Skin of body (tissue), 2 donors: ENCODE results near the genes FSIP1 and KNL1.

DNA sequence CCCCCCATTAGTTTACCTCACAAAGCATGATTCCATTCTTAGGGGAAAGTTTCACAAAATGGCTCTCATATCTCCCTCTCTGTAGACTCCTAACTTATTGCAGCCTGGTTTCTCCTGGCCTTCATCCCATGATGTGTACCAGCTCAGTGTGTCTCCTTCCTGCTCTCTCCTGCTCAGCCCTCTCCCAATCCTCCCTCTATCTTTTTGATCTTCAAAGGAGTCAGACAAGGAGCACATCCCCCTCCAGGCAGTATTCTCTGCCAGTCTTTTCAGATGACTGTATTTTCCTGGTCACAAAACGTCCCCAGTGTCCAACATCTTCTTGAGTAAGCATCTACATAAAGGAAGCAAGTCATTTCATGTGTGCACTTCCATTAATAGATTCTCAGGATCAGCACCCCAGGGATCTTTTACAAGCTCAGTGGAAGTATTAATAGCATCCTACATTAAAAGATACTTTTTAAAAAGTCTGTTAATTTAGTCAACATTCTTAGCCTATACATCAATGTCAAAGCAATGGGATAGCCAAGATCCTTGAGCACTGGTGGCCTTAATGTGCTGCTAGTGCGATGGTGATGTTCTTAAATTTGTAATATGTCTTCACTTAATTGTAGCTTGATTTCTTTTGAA lies 148.8 kb upstream of the THBS1 start:
- RAMPAGE, long total RNA = no peak

GRCh38 chr15:39454172-39454689 lies 126.6 kb upstream of the THBS1 start:
- RAMPAGE, long total RNA = no peak

DNA sequence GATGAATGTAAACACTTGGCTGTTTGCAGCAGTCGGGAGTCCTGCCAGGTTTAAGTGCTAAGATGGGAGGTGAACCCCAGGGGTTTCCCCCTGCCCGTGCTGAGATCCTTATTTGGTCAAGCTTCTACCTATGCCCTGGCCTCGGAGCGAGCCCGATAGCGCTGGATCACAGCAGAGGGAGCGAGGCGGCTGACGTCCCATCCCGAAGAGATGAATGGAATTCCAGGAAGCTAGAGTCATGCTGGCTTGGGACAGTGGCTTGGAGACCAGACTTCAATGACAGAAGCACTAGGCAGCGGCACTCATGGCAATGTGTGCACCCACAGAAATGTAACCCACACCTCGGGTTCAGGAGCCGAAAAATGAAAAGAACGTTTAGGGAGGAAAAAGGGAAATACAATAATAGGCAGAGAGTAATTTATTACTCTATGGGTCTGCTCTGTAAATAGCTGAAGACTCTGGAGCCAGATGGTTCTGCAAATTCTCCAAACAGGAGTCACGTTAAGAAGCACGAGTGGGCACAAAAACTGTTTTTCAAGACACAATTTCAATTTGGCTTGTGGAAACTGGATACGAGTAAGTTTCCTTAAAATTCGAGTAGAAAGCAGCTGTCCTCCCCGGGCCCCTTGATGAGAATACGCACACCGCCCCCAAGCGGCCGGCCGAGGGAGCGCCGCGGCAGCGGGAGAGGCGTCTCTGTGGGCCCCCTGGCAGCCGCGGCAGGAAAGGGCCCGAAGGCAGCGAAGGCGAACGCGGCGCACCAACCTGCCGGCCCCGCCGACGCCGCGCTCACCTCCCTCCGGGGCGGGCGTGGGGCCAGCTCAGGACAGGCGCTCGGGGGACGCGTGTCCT lies 964 bp upstream of the THBS1 start:
- RAMPAGE, long total RNA = no peak

- RAMPAGE, long total RNA = no peak
Measured at GRCh38 chr15:39583945-39584613, 3.2 kb downstream of the THBS1 start.

DNA sequence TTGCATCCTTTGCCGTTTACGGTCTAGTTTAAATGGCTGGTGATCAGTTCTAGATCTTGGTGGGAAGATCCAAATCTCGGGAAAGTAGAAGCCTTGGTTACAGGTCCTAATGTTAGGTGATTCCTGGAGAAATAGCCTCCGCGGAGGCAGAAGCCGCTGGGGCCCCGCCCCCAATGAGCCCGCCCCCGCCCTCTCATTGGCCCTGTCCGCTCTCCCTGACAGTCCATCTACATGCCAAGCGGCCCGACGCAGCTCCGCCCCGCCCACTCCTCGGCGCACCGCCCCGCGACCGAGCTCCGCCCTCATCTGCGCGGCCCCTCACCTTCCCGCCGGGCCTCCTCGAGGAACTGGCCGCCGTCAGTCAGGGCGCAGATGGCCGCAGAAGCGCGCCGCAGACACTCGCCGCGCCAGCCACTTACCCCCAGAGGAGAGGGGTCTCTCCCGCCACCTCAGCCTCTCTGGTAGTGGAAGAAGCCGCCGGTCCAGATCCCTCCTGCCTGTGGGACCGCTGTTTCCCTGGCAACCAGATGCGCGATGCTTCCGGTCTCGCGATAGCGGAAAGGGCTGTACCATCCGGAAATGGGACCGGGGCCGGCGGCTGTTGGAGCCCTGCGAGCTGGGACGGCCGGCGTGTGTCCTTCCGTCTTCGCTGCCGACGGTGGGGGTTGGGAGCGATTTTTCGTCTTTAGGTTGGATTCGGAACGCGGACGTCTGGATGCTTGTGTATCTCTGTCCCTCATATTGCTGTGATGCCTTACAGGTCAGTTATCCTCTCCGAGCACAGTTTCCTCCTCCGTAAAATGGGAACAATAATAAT lies at the start of gene FSIP1:
TSS of gene FSIP1 (minus strand) at position 536 of the 817 bp plus-strand sequence.
- RAMPAGE, long total RNA = no peak

- RAMPAGE, long total RNA = no peak
Measured at GRCh38 chr15:40054784-40055167, 15.8 kb upstream of the SRP14 start.

GRCh38 chr15:40064529-40064996 lies 25.6 kb upstream of the SRP14 start:
- RAMPAGE, long total RNA = no peak

DNA sequence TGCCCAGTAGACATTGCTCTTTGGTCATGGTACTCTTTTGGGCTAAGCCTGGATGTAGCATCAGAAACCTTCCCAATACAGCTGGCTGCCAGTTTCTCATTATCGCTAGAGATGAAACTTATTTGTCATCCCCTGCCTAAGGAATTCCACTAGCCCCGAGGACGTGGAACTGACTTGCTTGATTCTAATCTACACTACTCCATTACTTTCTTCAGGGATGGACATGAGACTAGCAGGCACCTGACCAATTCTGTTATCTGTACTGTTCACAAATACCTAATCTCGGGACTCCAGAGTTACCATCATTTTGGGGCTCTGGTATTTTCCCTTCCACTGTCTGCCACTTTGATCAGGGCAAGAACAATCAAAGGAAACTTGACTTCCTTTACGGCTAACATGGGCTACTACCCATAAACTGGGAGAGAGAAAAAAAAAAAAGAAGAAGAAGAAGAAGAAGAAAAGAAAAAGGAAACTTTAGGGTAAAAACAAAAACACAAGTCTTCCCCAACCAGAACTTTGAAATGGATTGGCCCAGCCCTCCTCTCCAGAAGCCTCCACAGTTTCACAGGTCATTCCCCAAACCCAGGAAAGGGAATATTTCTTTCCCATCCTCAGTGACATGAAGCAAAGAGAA lies 27.8 kb downstream of the BMF start:
- RAMPAGE, long total RNA = no peak

GRCh38 chr15:40095323-40095946 lies 13.2 kb downstream of the BMF start:
- RAMPAGE, long total RNA = no peak

- RAMPAGE, long total RNA = no peak
Measured at GRCh38 chr15:40251621-40251820, 12.7 kb downstream of the PAK6 start.

GRCh38 chr15:40266886-40267438 lies 15.9 kb downstream of the ANKRD63 start:
- RAMPAGE, long total RNA = no peak

- RAMPAGE, long total RNA = no peak
Measured at GRCh38 chr15:40406002-40406588, 500 bp downstream of the IVD start.

DNA sequence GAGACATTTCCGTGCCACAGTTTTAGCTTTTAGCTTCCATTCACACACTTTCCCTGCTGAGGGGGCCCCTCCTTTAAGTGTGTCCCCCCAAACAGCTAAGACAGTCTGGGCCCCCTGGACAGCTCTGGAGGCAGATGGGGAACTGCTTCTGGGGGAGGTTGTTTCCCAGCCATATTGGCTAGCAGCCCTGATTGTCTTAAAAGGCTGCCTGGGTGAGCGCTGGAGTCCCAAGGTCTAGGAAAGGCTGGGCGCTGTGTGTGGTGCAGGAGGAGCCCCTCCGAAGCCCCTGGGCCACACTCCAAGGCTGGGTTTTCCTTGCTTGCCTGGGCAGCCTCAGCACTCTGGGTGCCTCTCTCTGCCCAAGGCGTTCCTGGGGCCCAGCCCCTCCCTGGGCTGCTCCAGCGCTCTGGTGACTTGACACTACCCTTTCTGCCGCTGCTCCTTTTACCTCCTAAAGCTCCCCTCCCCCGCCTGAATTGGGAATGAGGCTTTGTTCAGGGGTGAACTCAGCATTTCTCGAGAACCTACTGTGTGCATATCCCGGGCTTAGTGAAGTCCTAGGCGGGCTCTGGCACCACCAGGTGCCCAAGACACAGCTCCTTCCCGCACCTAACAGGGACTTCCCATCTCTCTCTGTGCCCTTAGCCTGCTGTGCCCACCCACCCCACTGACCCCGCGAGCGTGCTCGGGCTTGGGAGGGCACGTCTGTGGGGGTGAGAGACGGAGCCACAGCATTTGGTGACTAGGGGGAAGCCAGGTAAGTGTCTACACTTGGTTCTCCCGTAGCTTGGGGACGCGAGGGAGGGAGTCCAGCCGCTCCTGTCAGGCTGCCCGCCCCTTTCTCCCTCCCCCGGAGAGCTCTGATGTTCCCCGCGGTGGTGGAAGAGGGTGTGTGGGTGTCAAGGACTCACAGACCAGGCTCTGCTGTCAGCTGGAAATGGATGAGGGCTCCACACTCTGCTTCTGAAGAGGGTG lies 1.3 kb upstream of the BAHD1 start:
- RAMPAGE, long total RNA = no peak

DNA sequence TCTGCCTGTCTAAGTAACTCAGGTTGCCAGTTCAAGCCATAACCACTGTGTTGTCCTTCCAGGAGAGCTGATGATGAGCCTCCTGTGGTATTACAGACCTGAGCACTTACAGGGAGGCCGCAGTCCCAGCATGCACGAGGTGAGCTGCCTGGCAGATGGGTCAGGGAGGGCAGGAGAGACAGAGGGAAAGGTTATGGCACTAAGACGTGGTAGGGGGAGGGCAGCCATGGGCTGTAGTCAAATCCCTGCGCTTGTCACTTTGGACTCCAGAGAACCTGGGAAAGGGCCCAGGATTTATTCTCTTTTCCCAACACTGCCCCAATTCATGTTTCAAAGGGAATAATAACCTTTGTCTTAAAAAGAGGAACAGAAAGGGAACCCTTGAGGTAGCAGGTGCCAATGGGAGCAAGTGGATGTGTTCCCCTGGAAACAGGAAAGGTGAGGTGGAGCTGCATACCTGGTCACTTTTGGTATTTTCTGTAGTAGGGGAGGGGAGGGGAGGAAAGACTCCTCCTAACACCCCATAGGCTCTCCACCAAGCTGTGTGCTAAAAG lies 6.3 kb upstream of the CHST14 start:
- RAMPAGE, long total RNA = no peak

DNA sequence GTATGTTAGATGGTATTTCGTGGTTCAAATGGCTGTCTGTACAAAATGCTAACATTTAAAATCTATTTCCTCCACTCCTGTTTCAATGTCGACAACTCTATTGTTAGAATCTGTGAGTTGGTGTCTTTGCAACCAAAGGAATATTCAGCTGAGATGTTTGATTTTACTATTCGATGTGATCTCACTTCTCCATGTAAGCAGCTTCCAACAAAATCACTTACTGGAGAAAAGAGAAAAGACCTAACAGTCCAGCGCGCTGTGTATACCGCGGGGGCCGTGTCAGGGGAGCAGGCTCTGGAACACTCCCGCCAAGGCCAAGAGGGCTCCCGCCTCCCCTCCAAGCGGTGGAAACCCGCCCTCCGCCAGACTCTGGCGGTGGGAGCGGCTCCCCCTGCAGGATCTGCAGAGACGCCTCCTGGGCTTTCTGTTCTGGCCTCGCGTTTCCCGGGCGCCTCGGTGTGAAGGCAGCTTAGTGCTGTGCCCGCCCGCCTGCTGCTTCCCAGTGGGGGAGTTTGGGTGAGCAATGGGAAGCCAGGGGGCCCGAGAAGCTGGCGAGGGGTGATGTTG lies 36.1 kb downstream of the CHST14 start:
- RAMPAGE, long total RNA = no peak

- RAMPAGE, long total RNA = no peak
Measured at GRCh38 chr15:40552989-40553749, 11.7 kb downstream of the CCDC32 start.

- RAMPAGE, long total RNA = no peak
Measured at GRCh38 chr15:40567181-40567543, 1.9 kb upstream of the RPUSD2 start.

DNA sequence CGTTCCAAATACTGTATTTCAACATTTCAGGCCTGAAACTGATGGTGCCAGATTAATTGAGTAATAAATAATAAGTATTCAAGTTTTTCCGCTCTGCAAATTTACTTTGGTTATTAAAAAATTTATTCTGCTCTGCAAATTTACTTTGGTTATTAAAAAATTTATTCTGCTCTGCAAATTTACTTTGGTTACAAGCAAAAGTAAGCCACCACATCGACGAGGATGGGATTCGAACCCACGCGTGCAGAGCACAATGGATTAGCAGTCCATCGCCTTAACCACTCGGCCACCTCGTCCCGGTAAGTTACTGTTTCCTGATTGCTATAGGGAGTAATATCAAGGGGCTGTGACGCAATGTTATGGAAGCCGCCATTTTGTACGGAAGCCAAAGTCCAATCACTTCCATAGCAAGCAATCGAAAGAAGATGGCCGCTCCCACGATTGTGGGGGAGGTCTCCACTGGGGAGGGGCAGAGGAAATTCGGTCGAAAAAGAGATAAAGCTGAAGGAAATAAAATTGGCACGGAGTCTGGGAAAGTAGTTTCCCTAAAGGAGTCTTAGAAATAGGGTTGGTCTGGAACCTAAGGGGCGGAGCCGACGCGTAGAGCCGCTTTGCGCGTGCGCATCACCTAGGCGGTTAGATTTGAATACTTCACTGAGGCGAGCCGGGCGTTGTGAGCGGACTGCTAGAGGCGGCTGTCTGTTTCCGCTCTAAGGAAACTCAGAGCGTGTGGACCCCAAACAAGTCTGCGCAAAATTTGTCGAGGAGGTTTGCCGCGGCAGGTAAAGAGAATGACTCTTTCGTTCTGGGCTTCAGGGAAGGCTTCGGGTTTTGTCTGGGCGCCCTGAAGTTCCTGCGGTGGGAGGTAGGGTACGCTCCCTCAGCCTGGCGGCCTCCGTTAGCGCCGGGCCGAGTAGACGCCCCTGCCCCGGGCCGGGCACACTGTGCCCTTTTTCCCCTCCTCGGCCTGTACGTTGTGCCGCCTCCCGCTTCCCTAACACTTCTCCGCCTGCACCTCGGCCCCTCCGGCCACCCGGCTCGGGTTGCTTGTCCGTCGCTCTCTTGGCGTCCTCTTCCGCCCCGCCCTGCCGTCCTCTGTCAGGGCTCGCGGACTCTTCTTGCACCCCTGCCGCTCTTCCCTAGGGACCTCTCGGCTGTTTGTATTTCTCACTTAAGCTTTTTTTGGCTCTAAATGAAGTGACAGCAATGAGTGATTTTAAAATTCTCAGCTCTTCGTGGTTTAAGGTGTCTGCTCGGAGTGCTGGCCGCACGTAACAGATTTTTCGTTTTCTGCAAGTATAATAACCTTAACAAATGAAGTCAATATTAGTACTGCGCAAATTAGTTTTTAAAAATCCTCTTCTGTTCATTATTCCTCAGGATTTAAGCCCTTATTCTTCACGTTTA lies at the start of gene KNL1:
TSS of gene KNL1 (plus strand) at position 639 of the 1,407 bp plus-strand sequence.
- RAMPAGE, long total RNA = no peak

- RAMPAGE, long total RNA = no peak
Measured at GRCh38 chr15:40695299-40695931, 441 bp downstream of the RAD51 start.

DNA sequence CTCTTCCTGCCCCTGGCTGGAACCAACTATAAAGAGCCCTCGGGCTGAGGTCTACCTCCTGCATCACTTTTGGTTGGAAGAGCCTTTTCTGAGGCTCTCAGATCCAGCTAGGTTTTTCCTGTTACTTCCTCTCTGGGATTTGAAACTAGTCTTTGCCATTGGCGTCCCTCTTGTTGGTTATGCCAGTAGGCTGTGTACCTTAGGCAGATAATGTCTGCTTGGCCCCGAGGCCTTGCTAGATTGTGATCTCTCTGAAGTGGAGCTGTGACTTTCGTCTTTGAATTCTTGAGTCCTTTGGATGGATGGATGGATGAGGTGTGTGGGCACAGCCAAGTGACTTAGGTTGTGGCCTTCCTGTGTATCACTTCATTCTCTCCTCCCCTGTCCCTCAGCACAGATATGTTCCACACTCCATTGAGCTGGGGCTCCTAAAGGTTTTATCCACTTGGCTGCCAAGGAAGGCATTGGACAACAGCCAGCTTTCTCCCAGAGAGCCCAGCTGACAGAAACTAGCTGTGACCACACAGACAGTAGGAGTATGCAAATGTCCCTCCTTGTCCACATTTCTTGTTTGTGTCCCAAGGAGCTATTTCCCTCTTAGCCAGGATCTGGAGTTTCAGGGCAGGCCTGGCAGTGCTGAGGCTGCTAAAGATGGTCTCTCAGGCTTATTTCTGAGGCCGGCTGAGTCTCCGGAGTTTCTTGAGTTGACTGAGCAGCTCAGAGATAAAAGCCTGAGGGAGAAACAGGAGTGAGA lies 7.9 kb upstream of the DNAJC17 start:
- RAMPAGE, long total RNA = no peak